ENCODE measurements around the gene GPR82.

DNA sequence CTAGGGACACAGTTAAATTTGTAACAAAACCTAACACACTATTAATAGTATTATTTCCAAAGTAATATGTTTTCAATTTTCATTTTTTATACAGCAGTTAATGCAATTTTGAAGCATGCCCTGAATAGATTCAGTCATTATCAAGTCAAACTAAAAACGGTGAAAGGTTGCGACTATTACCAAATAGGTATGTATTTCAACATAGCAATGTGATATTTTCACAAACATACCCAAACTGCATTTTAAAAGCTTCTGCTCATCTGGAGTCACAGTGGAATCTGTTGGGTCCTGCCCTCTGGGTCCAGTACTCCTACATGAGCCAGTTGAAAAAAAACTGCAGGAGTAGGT is 850 bp downstream of the GPR34 start:
- PRO-cap, result no peak
- RAMPAGE, long total RNA, 4 experiments, result no peak in any of the 4 experiments

GRCh38 chrX:41705544-41706261 is 16.9 kb downstream of the GPR34 start:
- PRO-cap, result no peak
- RAMPAGE, long total RNA, 4 experiments, result no peak in any of the 4 experiments

- PRO-cap, result no peak
- RAMPAGE, long total RNA, 4 experiments, result no peak in any of the 4 experiments
These were observed at the start of gene GPR82 for GRCh38 chrX:41723907-41724483. Gene GPR82 (plus strand): TSS chrX:41724181.

GRCh38 chrX:42531490-42531827 is 246.5 kb downstream of the PPP1R2C start:
- PRO-cap, result no peak
- RAMPAGE, long total RNA, 4 experiments, result no peak in any of the 4 experiments

GRCh38 chrX:43560459-43561022 is 95.6 kb upstream of the MAOA start:
- PRO-cap, result no peak
- RAMPAGE, long total RNA, 4 experiments, result no peak in any of the 4 experiments

- PRO-cap, result no peak
- RAMPAGE, long total RNA, 4 experiments, result no peak in any of the 4 experiments
These were observed 37.4 kb downstream of the MAOA start for GRCh38 chrX:43693494-43693879.

GRCh38 chrX:43693880-43694563 is 37.9 kb downstream of the MAOA start:
- PRO-cap, result no peak
- RAMPAGE, long total RNA, 4 experiments, result no peak in any of the 4 experiments

DNA sequence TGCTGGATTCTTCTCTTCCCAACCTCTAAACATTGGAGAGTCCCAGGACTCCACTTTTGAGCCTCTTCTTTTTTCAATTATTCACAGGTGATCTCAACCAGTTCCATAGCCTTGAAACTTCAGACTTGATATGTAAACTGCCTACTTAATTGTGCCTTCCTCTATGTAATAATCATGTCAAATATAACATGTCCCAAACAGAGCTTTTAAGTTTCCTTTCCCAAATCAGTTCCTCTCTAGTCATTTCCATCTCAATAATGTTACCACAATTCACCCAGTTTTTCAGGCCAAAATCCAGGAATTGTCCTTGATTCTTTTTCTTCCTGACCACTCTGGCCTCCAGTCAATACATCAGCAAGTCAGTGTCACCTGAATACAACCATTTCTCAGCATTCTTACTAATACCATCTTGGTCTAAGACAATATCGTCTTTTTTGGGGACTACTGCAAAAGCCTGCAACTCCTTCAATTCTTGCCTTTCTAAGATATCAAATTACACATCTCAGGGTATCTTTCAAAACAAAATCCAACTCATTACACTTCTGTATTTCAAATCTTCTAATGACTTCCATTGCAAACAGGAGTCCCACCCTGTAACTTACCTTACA is 22.0 kb downstream of the MAOB start:
- PRO-cap, result no peak
- RAMPAGE, long total RNA, 4 experiments, result no peak in any of the 4 experiments

DNA sequence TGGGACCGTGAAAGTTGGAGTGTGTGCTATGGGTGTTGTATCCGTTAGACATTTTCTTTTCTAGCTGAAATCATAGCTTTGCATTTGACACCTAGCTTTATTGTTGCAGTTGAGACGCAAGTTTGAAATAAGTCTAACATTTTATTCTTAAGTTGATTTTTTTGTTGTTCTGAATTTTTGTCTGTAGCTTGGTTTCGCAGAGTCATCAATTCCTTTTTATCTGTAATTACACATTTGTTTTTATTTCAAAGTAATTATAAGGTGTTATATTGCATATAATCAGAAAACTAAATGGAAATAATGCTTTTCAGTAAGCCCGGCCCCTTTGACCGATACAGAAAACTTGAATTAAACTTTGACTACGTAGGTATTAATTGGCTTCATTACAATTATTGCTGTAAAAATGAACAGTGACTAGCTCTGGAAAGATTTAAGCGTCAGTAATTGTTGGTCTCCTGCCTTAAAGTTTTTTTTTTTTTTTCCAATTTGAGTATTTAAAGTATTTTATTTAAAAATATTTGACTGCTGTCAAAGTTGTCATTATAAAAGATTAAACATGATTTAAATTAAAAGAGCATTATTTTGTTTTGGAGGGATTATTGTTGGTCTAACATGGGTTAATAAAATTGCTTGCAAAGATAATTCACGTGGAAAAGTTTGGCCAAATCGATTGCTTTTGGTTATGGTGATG is 2.3 kb downstream of the KDM6A start:
- PRO-cap, result no peak
- RAMPAGE, long total RNA, 4 experiments, result no peak in any of the 4 experiments

GRCh38 chrX:44927195-44927955 is 54.4 kb downstream of the KDM6A start:
- PRO-cap, result no peak
- RAMPAGE, long total RNA, 4 experiments, result no peak in any of the 4 experiments

DNA sequence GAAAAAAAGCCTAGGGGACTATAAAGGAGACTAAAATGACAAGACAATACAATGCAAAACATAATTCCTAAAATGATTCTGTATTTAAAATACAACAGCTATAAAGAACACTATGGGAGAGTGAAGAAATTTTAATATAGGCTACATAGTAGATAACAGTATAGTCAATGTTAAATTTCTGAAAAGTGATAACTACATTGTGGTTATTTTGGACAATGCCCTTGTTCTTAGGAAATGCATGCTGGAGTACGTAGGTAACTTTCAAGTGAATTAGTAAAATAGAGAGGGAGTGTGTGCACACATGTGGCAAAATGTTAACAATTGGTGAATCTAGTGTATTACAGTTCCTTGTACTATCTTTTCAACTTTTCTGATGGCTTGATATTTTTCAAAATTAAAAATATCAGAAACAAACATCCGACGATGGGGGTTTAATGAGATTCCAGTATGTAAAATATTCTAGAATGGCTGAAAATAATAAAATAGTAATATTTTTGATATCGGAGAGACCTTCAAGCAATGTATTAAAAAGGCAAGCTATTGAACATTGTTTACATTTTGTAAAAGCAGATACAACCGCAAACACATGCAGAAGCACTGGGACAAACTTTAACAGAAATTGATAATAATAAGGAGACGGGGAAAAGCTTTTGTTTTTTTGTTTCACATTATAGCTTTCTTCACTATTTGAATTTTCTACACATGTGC is 55.2 kb downstream of the KDM6A start:
- PRO-cap, result no peak
- RAMPAGE, long total RNA, 4 experiments, result no peak in any of the 4 experiments

GRCh38 chrX:44936732-44937333 is 63.8 kb downstream of the KDM6A start:
- PRO-cap, result no peak
- RAMPAGE, long total RNA, 4 experiments, result no peak in any of the 4 experiments

- PRO-cap, result no peak
- RAMPAGE, long total RNA, 4 experiments, result no peak in any of the 4 experiments
These were observed 137.6 kb downstream of the DIPK2B start for GRCh38 chrX:45062934-45063653.

DNA sequence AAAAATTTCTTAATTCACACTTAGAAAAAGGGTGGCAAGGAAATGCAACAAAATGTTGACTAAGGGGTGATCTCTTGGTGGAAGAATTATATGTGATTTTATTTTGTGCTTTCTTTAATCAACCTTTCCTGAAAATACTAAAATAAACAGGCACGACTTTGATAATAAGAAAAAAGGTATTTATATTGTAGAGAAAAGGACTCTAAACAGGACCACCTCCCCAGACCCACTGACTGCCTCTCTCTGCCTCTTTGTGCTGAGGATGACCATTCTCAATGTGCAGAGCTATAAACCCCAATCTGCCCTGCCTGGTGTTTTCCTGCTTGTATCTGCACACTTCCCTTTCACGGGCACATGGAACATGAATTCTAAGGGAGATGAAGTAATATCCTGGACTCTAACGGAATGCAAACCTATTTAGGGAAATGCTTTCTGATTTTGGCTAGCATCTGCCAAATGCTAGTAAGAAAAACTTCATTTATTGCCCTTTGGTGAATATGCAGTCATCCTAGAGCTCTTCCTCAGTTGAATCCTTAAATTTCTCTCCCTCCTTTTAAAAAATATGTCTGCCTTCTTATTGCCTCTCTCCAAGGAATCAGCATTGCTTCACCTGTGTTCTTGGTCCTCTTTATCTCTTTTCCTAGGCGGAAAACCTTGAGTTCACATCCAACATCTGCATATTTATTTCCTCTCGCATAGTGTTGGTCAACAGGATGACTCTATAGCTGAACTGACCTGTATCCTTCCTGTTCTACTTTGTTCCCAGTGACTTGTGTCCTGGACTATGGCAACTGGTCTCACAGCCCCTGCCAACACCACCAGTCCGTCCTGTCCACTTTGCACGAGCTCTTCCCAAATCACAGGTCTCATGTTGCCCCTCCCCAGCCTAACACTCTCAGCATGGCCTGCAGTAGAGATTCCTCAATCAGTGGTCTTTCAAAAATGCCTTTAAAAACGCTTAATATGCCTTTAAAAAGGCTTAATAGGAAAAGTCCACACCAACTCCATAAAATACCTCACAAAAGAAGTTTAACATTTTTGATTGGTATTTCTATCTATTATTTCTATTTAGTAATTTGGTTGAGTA is 2.2 kb downstream of the DIPK2B start:
- PRO-cap, result no peak
- RAMPAGE, long total RNA, 4 experiments, result no peak in any of the 4 experiments

GRCh38 chrX:45289706-45290103 is 89.0 kb upstream of the DIPK2B start:
- PRO-cap, result no peak
- RAMPAGE, long total RNA, 4 experiments, result no peak in any of the 4 experiments

- PRO-cap, result no peak
- RAMPAGE, long total RNA, 4 experiments, result no peak in any of the 4 experiments
These were observed 557.6 kb upstream of the DIPK2B start for GRCh38 chrX:45758111-45758826.

DNA sequence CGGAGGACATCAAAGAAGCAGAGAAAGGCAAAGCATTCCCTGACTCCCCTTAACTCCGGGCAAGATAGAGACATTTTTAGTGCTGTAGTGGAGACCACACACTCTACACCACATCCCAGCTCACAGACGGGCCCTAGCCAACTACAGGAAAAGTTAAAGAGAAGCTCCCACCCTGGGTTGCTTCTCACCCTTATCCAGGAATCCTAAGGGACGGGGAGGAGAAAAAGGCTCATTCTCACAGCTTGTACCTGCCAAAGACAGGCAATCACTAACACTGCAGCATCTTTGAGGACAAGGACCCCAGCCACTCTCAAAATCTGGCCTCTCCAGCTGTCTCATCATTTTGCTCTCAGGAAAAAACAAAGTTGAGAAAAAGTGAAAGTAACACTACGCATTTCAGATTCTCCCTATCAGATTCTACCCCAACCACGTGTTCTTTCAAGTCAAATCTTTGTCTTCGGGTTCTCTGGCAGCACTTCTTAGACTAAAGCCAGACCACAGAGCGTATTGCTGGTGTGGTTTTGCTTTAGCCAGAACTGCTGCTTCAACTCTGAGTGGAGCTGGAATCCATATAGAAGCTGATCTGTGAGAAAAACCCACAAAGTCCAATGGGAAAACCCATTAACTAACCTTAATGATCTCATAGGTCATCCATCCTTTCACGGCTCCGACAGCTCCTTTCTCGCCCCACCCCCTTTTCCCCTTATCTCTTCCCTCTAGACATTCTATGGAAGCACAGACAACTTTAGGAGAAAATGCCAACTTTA is 605.9 kb upstream of the DIPK2B start:
- PRO-cap, result no peak
- RAMPAGE, long total RNA, 4 experiments, result no peak in any of the 4 experiments

DNA sequence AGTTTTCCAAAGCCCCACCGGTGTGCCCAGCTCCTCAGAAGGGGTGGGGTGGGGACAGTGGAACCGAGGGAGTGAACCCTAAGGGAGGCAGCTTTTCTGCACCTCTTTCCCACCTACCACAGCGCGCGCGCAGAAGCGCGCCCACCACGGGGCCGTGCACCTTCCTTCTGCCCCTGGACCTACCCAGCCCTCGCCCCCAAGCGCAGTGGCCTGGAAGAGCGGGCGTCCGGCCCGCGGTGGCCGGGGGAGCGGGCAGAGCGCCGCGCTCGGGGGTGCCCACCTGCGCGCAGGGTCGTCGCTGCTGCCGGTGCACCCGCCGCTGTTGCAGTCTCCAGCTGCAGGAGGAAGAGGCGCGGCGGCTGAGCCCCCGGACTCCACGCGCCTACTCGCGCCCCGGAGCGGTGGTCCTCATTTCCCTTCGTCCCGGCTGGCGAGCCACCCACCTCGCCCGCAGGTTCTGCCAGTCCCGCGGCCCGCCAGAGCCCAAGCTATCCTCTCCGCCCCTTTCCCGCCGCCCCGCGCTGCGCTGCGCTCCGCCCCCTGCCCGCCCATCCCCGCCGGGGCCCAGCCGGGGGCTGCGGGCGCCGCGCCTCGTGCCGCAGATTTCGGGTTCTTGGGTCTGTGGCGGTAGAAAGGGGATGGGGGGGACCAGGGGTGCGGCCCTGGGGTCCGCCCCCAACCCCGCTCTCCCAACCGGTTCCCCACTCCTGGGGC is 595.9 kb upstream of the KRBOX4 start:
- PRO-cap, result no peak
- RAMPAGE, long total RNA, 4 experiments, result start-site peak on the minus strand in 2 of 4 experiments, centred at positions 456 to 457 of the sequence, 35 to 218 reads per replicate

- PRO-cap, result no peak
- RAMPAGE, long total RNA, 4 experiments, result no peak in any of the 4 experiments
These were observed 121.7 kb upstream of the KRBOX4 start for GRCh38 chrX:46325155-46325969.

DNA sequence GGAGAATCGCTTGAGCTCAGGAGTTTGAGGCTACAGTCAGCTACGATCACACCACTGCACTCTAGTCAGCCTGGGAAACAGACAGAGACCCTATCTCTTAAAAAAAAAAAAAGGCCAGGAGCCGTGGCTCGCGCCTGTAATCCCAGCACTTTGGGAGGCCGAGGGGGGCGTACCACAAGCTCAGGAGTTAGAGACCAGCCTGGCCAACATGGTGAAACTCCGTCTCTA is 76.1 kb upstream of the KRBOX4 start:
- PRO-cap, result no peak
- RAMPAGE, long total RNA, 4 experiments, result no peak in any of the 4 experiments